Ileum (tissue), 1 donor: ENCODE results near the genes GNB5 and ARPP19.

- PRO-cap: bidirectional peak, plus-strand start at chr15:52116353, minus-strand start at chr15:52116241
These were observed 3.4 kb upstream of the BCL2L10 start for GRCh38 chr15:52115835-52116561.

DNA sequence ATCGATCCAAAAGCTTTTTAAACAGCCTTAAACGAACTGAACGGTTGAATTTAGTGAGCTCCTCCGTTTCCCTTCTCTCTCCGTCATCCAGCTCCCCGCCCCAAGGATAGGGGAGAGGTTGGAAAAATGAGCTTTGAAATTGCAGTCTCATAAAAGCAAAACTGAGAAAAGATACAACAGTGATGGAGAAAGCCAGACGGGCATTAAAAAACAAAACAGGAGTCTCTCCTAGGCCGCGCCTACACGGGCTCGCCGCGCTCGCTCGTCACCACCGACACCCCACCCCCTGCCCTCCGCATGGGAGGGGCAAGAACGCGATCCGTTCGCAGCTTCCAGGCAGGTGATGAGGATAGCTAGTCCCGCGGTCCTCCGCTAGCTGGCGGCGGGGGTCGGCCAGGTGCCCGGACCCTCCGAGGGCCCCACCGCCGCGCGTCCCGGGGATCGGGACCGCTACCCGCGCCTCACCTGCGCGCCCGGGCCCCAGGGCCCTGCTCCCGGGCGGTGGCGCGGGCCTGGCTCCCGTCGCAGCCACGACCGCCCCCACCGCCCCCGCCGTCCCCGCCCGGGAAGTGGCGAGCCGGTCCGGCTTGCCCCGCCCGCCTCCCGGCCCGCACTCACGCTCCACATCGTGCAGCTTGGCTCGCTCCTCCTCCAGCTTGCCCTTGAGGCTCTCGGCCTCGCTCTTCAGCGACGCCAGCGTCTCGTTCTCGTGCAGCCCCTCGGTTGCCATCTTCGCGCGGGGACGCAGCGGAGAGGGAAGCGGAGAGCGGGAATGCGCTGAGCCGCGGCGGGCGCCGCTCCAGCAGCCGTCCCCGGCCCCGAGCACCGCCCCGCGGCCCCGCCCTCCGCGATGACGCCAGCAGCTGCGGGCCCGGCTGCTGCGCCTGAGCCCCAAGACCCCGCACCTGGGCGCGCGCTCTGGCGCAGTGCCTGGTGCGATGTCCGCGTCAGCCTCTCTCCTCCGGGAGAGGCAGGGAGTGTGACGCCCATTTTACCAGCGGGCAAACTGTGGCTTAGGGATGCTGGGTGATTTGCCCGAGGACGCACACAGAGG is 11.7 kb downstream of the GNB5 start:
- PRO-cap: bidirectional peak, plus-strand start at position 356 of the sequence, minus-strand start at position 226 of the sequence; bidirectional peak, plus-strand start at position 859 of the sequence, minus-strand start at position 774 of the sequence

- PRO-cap: no peak
These were observed at the start of gene GNB5 for GRCh38 chr15:52191172-52191659. TSS of gene GNB5 (minus strand) at chr15:52191392.

- PRO-cap: no peak
These were observed 41.1 kb upstream of the GNB5 start for GRCh38 chr15:52232224-52232858.

DNA sequence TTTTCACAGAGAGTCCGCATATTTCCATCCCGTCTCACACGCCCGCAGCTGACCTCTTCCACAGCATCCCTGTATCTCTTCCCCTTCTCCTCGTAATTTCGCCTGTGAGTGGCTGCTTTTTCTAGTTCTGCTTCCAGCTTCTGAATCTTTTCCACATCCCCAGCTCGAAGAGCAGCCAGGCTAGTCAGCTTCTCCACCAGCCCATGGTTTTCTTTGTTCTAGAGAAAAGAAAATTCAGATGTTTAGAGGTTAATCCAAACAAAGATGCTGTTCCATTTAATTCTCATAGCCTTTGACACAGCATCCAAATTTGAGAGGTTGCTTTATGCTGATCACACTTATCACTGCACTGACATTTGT is 46.2 kb upstream of the GNB5 start:
- PRO-cap: no peak

DNA sequence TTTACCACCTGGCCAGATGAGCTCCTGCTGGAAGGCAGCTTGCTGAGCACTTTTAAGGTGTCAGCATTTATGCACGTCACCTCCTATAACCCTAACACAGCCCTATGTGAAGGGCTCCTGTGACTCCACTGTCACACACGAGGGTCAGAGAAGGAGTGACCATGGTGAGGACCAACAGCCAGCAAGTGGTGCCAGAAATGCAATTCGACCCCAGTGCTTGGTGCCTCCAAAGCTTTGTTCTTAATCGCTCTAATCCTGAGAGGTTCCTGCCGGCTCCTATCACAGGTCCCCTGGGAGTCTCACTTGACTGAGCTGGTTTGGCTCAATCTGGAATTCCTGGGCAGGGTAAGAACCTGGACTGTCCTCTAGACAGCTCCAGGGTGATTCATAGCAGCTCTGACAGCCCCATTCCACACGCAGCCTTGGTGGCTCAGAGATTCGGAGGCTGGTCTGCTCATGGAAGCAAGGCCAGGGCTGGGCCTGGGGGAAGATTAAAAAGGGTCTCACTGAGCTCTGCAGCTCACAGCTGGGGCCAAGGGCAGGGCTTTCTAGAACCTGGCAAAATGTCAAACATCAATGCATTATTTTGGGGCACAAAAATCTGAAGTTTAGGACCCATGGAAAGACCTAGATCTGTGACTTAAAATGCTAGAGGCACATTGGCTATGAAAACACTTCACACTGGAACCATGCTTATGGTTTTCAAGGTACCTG is 37.9 kb downstream of the MYO5C start:
- PRO-cap: no peak

DNA sequence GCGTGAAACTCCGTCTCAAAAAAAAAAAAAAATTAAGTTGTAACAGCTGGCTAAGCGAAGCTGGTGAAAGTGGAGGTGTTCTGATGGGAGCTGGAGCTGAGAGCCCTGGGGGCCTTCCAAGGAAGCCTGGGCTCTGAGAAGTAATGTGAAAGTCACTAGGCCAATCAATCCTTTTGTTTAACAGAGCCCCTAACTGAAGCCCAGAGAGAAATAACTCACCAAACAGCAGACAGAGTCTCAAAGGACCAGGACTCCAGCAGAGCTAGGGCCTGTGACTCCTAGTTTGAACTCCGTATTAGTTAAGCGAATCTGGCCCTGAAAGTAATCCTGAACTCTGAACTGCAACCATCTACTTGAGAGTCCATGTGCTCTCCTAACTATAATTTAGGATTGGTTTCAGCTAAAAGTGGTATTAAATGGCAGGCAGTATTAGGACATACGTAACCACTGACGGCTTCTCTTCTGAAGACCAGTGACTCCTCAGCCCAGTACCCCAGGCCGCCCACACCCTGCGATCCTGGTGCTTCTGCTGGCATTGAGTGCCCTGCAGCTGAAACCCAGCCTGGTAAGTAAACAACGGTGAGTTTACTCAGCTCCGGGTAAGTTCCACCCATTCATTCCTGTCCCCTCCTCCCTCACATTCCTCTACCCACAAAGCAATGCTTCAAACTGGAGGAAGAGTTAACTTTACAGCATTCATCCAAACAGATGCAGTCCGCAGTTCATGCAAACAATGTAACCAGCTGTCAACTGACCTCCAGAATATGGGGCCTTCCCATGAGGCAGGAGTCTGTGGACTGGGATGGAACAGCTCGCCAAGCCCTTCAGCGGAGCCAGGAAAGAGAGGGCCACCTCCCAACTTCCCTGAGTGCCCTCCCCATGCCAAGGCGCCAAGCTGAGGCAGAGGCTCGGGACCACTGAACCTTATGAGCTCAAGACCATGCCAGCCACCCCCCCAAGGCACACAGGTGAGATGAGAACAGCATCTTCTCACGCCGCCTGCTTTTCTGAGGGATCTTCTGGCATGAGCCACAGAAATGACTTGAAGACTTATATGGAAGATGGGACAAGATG is 7.3 kb downstream of the MYO5C start:
- PRO-cap: bidirectional peak, plus-strand start at position 785 of the sequence, minus-strand start at position 519 of the sequence

DNA sequence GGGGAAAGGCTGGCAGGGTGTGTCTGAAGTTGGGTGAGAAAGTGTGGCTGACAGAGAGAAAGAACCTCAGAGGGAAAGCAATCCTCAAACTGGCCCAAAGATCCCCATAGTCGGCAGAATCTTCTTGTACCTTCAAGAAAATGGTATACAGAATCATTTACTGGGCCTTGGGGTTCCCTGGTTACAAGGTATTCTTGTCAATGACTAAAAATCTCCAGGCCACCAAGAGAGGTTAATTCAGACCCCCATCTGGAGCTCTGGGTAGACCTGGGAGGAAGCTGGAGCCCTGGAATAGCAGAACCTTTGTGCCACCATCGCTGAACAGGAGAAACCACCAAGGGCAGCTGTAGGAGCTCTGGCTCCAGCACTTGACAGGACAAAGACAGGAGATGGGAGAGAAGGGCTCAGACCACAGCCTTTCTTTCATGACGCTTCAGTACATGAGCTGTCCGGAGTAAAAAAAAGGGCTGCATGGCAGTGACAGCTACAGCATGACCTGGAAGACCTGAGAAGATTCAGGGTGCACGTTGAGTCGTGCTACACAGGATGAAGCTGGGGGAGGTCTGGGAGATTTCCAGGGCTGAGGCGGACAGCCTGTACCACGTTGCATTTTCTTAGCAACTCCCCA is 15.2 kb upstream of the MYO5C start:
- PRO-cap: no peak

DNA sequence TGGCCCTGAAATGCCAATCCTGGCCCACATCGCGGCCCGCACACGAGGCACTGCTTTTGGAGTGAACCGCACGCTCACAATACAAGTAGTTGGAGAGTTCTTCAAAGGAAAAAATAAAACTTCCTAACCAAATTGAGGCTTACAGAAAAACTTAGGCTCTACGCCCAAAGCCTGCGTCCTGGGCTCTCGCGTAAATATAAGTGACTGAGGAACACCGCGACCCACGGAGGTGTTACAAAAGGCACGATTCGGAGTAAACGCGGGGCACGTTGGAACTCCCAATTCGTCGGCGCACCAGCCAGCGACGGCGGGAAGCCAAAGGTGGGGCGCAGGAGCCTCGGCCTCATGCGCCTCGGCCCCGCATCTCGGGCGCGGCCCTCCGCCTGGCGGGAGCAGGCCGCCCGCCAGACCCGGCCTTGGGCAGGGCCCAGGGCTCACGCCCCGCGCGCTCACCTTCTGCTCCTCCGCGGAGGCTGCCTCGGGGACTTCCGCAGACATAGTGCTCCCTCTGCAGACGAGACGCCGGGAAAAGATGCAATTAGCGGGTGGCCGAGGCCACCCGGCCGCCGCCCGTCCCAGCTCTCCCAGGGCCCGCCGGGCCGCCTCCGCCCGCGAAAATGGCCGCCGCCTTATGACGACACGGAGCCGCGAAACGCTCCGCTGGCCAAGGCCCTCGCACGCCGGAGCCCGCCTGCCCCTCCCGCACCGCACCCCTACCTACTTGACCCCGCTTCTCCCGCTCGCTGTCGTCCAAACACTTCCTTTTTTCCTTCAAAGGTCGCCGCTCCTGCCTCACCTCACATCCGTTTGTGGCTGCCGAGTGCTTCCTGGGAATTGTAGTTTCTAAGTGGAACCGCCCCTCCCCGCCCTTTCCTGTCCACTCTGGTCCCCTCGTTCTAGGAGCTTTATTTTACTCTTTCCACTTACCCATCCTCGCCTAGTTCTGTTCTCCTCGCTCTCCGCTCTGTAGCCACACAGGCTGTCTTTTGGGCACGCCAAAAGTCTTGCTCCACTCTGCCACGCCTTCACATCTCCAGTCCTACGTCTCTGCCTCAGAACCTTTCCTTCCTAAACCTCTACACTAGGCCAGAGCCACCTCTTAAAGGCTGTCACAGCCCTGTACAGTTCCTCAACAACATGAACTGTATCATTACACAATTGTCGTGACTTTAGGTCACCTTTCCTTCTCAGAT is at the start of gene ARPP19:
ARPP19 (minus strand) TSS at position 636 of the 1,193 bp plus-strand sequence.
- PRO-cap: bidirectional peak, plus-strand start at position 861 of the sequence, minus-strand start at position 773 of the sequence

DNA sequence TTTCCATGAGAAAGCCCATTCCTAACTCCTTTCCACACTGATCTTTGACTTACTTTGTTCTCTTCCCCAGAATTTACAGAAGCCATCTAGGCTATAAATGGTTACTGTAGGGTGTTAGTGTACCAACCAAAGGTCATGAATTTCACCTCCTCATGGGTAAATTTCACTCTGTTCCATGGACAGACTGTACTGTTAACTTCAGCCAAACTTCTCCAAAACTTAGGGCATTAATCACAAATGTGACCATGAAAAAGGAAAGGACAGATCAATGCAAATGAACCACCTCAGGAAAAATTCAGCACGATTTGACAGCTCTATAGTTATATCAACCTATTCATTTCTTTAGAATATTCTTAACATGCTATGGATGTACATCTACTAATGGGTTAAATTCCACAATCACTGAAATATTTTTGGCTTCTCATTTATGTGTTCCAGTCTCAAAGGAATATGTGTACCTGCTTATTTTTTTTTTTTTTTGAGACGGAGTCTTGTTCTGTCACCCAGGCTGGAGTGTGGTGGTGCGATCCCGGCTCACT is 54.8 kb downstream of the ATOSA start:
- PRO-cap: no peak

- PRO-cap: no peak
These were observed 41.6 kb downstream of the ATOSA start for GRCh38 chr15:52637336-52638144.

DNA sequence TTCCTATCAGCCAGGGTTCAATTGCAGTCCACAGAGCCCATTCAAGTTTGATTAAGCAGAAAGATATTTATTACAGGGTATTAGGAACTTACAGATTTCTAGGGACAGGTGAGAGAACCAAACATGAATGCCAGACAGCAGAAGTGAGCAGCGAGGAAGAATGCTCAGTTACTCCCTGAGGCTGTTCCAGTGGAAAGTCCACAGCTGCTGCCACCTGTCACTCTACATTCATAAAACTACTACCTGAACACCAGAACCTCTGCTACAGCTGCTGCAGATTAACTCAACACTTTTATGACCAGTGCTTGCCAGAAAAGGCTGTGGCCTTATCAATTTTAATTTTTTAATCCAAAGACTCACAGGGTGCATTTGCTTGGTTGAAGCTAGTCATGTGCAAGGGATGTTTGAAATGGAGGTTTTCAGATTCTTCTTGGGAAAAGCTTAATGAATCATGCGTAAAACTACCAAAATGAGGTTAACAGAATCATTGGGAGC is 325.5 kb upstream of the ONECUT1 start:
- PRO-cap: unidirectional peak, minus-strand start at position 145 of the sequence

DNA sequence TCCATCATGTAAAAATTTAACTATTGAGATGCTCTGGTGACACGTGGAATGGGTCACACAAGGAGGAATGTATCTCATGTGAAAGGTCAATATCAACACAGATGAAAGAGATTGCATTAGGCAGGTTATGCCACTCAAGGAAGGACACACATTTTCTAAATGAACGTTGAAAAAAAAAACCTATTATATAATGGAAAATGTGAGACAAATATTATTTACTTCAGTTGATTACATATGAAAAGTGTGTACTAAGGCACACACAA is 304.2 kb downstream of the WDR72 start:
- PRO-cap: no peak

DNA sequence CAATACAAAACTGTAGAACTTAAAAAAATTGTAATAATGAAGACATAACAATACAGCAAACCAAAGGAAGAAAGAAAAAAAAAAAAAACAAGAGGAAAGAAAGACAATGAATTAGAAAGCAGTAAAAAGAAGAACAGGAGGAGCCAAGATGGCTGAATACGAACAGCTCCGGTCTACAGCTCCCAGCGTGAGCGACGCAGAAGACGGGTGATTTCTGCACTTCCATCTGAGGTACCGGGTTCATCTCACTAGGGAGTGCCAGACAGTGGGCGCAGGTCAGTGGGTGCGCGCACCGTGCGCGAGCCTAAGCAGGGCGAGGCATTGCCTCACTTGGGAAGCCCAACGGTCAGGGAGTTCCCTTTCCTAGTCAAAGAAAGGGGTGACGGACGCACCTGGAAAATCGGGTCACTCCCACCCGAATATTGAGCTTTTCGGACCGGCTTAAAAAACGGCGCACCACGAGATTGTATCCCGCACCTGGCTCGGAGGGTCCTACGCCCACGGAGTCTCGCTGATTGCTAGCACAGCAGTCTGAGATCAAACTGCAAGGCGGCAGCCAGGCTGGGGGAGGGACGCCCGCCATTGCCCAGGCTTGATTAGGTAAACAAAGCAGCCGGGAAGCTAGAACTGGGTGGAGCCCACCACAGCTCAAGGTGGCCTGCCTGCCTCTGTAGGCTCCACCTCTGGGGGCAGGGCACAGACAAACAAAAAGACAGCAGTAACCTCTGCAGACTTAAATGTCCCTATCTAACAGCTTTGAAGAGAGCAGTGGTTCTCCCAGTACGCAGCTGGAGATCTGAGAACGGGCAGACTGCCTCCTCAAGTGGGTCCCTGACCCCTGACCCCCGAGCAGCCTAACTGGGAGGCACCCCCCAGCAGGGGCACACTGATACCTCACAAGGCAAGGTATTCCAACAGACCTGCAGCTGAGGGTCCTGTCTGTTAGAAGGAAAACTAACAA is 218.7 kb downstream of the WDR72 start:
- PRO-cap: no peak

GRCh38 chr15:53910861-53911466 is 67.3 kb upstream of the UNC13C start:
- PRO-cap: no peak

- PRO-cap: no peak
These were observed 24.4 kb upstream of the RSL24D1 start for GRCh38 chr15:55221002-55221727.

DNA sequence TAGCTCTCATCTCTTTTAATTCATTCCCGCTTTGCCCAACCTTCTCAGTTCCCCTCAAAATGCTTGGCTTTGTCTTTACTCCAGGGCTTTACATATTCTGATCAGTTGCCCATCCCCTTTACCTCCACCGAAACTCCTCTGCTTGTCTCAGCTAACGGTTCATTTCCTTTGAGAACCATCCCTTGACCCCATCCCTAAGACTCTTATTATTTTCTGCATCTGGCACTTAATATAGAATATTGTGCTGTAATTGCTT is 12.7 kb downstream of the CCPG1 start:
- PRO-cap: no peak

DNA sequence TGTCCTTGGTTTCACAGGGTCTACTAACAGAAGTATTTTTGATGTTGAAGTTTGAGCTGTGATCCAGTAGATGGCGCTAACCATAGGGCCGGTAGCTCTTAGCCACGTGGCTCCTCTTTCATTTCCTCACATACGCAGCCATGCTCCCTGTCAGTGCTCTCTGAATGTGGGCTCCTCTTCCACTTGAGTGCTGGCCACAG is 18.4 kb upstream of the DNAAF4 start:
- PRO-cap: no peak

GRCh38 chr15:55647147-55647467 is 59.0 kb upstream of the PYGO1 start:
- PRO-cap: unidirectional peak, plus-strand start at chr15:55647286

- PRO-cap: no peak
These were observed 85.7 kb downstream of the NEDD4 start for GRCh38 chr15:55907625-55908261.